Gastroesophageal sphincter (tissue), 4 donors: ENCODE measurements around a stretch of chr19.

DNA sequence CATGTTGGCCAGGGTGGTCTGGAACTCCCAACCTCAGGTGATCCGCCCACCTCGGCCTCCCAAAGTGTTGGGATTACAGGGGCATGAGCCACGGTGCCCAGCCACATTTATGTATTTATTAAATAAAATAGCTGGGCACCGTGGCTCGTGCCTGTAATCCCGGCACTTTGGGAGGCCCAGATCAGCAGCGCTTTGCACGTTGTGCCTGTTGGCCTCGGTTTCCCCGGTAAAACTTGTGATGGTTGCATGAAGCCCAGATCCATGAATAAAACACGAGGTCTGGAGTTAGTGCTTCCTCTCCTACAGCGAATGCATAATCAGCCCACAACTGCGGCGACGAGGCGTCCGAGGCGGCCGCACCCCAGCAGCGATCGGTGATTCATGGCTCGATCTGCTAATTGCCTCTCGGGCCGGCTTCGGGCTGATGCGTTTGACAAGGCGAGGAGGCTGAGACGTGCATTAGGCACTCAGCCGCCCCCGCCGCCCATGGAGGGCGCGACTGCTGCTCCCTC is 21.1 kb upstream of the PWWP3A start:
- PRO-cap = no peak
- RAMPAGE, long total RNA, 4 experiments = no peak in any of the 4 experiments

GRCh38 chr19:1361952-1362476 is 7.3 kb downstream of the PWWP3A start:
- PRO-cap = no peak
- RAMPAGE, long total RNA, 4 experiments = no peak in any of the 4 experiments

GRCh38 chr19:1408470-1409466 is 1.4 kb downstream of the DAZAP1 start:
- PRO-cap = bidirectional peak, plus-strand start at chr19:1408873, minus-strand start at chr19:1408848; unidirectional peak, minus-strand start at chr19:1408964
- RAMPAGE, long total RNA, 4 experiments = no peak in any of the 4 experiments

- PRO-cap = unidirectional peak, minus-strand start at chr19:1410521
- RAMPAGE, long total RNA, 4 experiments = no peak in any of the 4 experiments
These were observed 3.1 kb downstream of the DAZAP1 start for GRCh38 chr19:1410107-1411329.

- PRO-cap = bidirectional peak, plus-strand start at chr19:1412120, minus-strand start at chr19:1411865
- RAMPAGE, long total RNA, 4 experiments = no peak in any of the 4 experiments
These were observed 4.3 kb downstream of the DAZAP1 start for GRCh38 chr19:1411330-1412465.

DNA sequence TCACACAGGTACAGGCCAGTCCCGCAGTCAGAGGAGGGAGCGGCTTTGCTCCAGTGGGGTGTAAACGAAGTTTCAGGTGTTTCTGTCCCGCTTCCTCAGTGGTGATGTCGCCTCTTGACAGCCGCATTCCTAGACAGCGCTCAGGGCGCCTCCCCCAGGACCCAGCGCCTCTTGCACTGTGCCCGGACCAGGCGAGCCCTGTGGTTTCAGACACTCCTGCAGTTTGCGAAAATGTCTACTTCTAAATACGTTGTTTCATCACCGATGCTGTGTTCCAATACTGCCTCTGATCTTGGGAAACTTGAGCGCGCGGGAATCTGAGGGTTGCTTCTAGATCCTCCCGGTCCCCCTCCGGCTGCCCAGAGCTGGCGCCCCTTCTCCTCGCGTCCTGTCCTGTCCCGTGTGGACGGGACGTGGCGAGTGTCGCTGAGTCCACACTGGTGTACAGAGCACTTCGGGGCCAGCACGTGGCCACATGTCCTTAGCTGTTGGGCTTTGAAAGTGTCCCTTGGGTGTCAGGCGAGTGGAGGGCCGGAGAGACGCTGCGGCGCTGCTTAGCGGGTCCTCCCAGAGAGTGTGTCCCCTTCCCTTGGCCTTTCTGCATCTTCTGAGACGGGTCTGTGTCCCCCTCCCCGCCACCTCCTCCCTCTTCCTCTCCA is 14.6 kb upstream of the RPS15 start:
- PRO-cap = no peak
- RAMPAGE, long total RNA, 4 experiments = no peak in any of the 4 experiments

- PRO-cap = no peak
- RAMPAGE, long total RNA, 4 experiments = no peak in any of the 4 experiments
These were observed 1.4 kb downstream of the APC2 start for GRCh38 chr19:1451177-1451866.

DNA sequence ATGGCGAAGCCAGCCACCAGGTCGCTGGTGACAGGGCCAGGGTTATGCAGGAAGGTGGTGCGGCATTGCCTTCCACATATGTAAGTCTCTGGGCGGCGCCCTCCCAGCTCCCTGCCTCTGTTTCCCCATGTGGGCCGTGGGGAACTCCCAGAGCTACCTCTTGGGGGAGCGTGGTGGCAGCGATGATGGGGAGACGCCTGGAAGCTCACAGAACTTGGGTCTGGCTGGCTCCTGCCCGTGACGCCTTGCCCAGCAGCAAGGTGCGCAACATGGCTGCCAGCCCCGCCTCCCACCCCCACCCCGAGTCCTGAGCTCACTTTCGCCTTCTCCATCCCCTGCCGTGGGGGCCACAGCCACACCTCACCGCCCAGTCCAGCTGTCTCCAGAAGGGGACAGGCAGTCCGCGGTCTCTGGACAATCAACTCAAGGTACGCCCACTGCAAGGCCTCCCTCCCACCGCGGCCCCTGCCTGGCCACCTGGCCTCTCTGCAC is 6.7 kb downstream of the C19orf25 start:
- PRO-cap = no peak
- RAMPAGE, long total RNA, 4 experiments = no peak in any of the 4 experiments

DNA sequence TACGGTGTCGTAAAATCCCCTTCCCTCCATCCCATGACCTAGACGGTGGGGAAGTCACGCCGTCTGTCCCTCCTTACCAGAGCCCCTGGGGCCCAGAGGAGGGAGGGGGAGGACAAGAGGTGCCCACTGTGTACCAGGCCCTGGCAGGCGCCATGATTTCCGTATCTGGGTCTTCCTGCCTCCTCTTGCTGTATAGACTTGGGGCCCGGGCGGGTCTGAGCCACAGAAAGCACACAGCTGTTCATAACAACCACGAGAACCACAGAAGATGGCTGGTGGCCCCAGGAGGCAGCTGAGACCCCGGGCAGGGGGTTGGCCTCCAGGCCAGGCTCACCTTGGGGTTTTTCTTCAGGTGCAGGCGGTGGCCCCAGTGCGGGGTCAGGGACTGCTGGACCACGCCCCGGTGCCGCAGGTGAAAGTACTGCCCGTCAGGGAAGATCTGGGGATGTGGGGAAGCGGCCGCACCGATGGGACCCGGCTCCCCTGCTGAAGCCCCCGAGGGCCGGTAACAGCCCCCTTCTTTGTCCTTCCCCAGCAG is 622 bp downstream of the PCSK4 start:
- PRO-cap = no peak
- RAMPAGE, long total RNA, 4 experiments = no peak in any of the 4 experiments

- PRO-cap = no peak
- RAMPAGE, long total RNA, 4 experiments = no peak in any of the 4 experiments
These were observed 911 bp upstream of the UQCR11 start for GRCh38 chr19:1606259-1606486.

GRCh38 chr19:1651617-1651993 is 810 bp downstream of the TCF3 start:
- PRO-cap = bidirectional peak, plus-strand start at chr19:1651864, minus-strand start at chr19:1651863
- RAMPAGE, long total RNA, 4 experiments = no peak in any of the 4 experiments

DNA sequence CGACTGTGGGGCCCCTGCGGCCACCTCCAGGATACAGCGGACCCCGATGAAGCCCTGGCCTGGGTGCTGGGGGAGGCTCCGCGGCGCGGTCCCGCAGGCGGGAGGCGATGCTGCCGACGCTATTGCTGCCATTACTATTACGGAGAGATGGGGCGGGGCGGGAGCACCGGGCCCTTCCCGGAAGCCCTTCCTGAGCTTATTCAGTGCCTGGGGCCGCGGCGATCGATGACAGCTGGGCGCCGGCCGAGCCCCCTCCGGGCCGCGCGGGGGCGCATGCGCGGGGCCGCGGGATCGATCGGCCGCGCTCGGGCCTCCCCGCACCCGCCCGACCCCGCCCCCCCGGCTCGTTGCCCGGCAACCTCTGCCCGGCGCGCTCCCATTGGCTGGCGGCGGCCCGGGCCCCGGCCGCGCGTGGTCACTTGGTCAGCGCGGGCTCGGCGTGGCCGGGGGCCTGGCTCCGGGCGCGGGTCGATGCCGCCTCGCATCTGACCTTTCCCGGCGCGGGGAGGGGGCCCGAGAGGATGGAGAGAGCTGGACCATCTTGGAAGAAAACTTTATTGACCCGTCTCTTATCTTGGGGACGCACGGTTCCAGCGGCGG is 27.7 kb upstream of the ONECUT3 start:
- PRO-cap = no peak
- RAMPAGE, long total RNA, 4 experiments = no peak in any of the 4 experiments

DNA sequence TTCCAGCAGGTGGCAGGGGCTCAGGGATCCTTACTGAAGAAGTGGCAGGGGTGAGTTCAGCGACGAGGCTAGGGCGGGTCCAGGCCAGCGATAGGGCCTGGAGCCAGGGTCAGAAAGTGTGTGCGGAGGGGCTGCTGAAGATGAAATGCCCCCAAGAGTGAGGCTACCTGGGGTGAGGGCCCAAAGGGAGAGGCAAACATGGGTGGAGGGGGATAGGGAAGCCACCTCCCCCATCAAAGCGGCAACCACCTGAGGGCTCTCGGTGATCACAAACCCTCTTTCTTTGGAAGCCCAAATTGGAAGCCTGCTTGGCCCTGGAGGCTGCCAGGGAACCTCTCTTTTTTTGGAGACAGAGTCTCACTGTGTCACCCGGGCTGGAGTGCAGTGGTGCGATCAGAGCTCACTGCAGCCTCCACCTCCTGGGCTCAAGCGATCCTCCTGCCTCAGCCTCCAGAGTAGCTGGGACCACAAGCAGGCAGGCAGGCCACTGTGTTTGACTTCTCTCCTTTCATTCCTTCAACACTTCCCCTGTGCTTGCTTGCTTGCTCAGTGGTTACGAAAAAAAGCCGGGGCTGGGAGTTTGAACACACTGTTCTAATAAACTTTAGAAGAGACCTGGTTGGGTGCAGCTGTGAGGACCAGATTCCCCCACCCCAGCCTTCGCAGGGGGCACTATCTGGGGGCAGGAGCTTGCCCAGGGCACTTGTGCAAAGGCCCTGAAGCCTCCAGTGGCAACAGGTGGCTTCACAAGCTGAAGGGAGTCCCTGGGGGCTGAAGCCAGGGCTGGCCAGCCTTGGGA is 1.4 kb upstream of the ATP8B3 start:
- PRO-cap = no peak
- RAMPAGE, long total RNA, 4 experiments = no peak in any of the 4 experiments

- PRO-cap = no peak
- RAMPAGE, long total RNA, 4 experiments = no peak in any of the 4 experiments
These were observed 5.0 kb upstream of the REXO1 start for GRCh38 chr19:1852924-1854018.

GRCh38 chr19:1872287-1873444 is 9.3 kb upstream of the KLF16 start:
- PRO-cap = no peak
- RAMPAGE, long total RNA, 4 experiments = no peak in any of the 4 experiments

DNA sequence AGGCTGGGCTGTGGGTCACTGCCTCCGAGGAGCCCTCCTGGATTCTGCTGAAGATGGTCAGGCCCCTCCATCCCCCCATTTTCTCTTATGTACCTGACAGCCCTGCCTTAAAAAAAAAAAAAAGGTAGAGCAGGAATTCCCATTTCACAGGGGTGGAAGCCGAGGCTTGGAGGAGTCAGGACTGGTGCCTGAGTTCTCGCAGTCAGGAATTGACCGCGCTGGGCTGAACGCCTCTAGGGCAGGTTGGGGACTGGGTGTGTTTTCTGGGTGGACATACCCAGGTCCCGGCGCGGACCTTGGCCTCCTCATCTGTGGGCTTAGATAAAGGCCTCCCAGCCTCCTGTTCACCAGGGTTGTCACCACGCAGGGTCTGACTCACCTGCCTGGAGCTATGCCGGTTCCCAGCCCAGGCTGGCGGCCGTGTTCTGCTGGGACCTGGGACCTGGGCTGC is 2.1 kb downstream of the ADAT3 start:
- PRO-cap = no peak
- RAMPAGE, long total RNA, 4 experiments = no peak in any of the 4 experiments

DNA sequence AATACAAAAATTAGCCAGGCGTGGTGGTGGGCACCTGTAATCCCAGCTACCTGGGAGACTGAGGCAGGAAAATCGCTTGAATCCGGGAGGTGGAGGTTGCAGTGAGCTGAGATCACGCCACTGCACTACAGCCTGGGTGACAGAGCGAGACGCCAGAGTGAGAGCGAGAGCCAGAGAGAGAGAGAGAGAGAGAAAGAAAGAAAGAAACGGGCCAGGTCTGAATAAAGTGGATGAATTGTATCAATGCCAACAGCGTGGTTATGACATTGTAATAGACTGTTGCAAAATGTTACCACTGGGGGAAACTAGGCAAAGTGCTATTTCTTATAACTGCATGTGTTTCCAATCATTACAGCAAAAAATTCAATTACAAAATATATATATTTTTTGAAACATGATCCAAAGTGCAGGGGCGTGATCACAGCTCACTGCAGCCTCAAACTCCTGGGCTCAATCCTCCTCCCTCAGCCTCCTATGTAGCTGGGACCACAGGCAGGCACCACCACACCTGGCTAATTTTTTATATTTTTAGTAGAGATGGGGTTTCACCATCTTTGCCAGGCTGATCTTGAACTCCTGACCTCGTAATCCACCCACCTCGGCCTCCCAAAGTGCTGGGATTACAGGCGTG is 11.9 kb upstream of the BTBD2 start:
- PRO-cap = no peak
- RAMPAGE, long total RNA, 4 experiments = no peak in any of the 4 experiments

DNA sequence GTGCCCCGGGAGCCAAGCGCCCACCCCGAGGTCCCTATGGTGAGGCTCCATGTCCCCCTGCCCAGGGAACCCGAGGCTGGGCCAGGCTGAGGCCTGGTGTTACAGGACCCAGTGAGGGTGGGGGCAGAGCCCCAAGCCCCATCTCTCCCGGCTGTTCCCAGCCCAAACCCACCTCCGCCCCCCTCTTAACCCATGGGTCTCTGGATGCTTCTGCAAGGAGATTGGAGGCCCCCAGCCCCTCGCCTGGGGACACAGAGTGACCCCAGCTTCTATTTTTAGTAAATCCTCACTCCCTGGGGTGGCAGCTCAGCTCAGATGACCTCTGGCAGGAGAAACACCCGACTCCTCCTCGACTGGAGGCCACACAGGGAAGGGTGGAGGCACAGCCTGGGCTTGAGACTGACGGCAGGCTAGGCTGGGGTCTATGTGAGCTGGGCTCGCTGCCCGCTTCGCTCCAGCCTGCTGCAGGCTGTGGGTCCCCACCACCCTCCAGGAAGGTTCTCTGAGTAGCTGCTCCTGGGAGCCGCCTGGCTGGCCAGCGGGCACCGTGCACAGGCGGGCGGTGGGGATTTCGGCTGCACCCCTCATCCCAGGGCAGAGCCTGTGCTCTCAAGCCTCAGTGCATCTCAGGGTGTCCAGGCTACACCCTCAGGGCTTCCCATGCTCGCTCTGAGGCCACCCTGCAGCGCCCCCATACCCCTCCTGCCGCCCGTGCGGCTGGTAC is 10.6 kb downstream of the MKNK2 start:
- PRO-cap = no peak
- RAMPAGE, long total RNA, 4 experiments = no peak in any of the 4 experiments

- PRO-cap = bidirectional peak, plus-strand start at chr19:2059772, minus-strand start at chr19:2059765; bidirectional peak, plus-strand start at chr19:2060168, minus-strand start at chr19:2060082
- RAMPAGE, long total RNA, 4 experiments = no peak in any of the 4 experiments
These were observed 8.4 kb upstream of the MKNK2 start for GRCh38 chr19:2059057-2060280.

- PRO-cap = no peak
- RAMPAGE, long total RNA, 4 experiments = no peak in any of the 4 experiments
These were observed 12.2 kb downstream of the IZUMO4 start for GRCh38 chr19:2108860-2109273.